NB4 (cell line): ENCODE measurements around a stretch of chr5.

DNA sequence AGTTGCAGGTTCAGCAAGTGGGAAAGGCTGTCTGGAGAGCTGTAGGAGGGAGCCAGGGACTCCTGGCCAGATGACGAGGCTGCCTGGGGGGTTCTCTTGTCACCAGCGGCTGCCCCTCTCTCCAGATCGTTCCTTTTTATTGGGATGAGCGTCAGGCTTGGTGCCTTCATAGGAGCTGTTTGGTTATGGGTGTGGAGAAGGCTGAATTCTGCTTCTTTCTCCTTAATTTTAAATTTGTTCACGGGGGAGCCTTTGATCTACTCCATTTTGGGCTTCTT, 17.2 kb downstream of the SPRY4 start:
- RRBS = no CpG with 5 or more reads among the region's 5 CpGs

GRCh38 chr5:142323825-142324937, 640 bp downstream of the SPRY4 start:
- RRBS = 1% methylated on average over 15 of the region's 80 CpGs

DNA sequence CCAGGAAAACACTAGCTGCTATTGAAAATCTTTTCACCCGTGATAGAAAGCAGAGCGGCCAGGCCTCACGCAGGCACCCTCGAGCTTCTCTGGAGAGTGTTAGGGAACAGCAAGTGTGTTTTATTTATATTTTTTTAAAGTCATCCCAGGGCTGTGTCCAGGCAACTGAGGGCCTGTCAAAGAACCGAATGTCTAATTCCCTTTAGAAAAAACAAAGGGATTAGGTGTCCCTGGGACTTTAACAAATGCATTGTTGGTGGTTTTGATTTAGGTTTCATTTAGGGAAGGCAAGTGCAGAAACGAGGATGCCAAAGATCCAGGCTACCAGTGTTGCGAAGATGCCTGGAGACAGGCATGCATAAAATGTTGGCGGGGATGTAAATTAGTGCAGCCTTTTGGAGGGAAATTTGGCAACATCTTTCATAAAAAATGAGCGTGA, 51.2 kb upstream of the SPRY4 start:
- RRBS = no CpG with 5 or more reads among the region's 9 CpGs

DNA sequence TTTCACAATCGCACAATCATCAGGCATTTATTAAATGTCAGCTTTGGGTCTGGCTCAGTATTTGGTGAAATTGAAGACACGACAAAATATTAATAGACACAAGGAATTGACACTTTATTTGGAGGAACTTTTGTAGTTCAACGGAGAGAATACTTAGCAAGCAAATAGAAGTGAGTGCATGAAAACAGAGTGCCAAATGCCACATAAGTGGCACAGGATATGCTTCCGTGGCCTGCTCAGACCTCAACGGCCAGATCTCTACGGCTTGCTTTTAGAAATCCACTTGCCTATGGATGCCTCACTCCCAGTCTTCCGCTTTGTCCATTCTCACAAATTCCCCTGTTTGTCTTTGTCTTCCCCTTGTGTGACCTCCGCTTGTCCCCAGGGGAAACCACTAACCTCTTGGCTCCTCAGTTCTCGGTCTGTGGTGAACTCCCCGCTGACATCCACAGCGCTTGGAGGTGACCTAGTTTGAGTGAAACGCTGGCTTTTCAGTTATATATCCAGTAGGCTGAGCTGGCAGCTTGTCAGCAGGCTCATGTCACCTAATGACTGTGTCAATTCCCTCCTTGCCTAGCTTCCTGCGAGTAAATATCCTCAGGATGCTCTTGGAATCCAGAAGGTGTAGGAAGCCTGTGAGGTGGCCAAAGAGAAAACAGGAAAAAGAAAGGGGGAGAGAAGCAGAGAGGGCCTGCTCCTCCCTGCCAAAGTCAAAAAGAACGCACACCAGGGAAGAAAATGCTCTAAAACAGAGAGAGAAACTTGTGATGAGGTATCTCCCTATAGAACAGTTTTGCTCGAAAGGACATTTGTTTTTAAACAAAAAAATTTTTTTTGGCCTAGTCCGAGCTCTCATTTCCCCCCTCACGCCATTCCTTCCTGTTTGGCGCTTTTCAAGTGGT, 101.4 kb upstream of the SPRY4 start:
- RRBS = no CpG with 5 or more reads among the region's 18 CpGs

GRCh38 chr5:142507262-142508264, 178.3 kb downstream of the FGF1 start:
- RRBS = no CpG with 5 or more reads among the region's 19 CpGs

DNA sequence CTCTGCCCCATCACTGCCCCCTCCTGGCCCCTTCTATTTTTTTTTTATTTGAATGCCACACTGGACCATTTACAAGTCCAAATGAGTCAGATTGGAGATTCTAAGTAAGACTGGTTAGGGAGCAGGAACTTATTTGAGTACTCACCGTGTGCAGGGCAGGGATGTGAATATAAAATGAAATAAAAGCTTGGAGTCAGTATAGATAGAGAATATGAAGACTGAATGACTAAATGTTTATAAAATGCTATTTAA, 137.0 kb downstream of the FGF1 start:
- RRBS = no CpG with 5 or more reads among the region's 1 CpG

- RRBS = 72% methylated on average over 4 of the region's 31 CpGs
These were observed 134.3 kb downstream of the FGF1 start for GRCh38 chr5:142551360-142552159.

DNA sequence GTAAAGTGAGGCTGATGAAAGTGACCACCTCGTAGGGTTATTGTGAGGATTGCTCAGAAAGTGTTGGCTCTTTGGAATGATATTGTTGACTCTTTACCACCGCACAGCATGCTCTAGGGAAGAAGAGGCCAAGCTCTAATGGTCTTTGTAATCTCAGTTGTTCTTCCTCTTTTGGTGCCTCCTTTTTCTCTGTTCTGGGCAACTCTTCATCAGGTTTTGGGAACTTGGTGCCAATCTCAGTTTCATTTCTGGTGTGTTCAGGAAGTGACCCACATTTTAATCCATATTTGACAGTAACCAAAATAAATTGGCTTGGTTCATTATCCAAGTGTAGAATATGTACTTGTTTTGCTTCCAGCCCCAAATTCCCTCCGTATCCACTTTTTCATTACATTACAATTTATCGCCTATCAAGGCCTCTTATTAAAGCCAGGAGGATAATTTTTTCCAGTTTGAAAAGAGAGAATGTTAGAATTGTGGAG, 25.1 kb downstream of the ARHGAP26 start:
- RRBS = no CpG with 5 or more reads among the region's 4 CpGs

GRCh38 chr5:142798105-142799106, 28.2 kb downstream of the ARHGAP26 start:
- RRBS = no CpG with 5 or more reads among the region's 6 CpGs

DNA sequence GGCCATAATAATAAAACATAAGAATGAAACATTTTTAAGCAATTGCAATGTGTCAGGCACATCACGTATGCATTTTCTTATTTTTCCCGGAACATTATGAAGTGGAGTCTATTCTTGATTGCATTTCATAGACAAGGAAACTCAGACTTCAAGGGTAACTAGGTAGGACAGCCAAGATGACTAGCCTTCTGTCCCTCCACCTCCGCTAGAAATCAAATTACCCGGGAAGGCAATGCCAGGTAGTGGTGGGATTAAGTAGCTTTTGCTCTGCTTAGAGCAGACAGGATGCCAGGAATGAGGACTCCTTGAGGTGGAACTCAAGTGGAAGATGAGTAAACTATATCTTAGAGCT, 50.5 kb downstream of the ARHGAP26 start:
- RRBS = no CpG with 5 or more reads among the region's 4 CpGs

GRCh38 chr5:142825179-142826029, 55.2 kb downstream of the ARHGAP26 start:
- RRBS = no CpG with 5 or more reads among the region's 12 CpGs

- RRBS = no CpG with 5 or more reads among the region's 1 CpG
These were observed 56.4 kb downstream of the ARHGAP26 start for GRCh38 chr5:142826638-142826927.

GRCh38 chr5:142845053-142846033, 75.2 kb downstream of the ARHGAP26 start:
- RRBS = no CpG with 5 or more reads among the region's 8 CpGs

GRCh38 chr5:142857263-142857772, 87.1 kb downstream of the ARHGAP26 start:
- RRBS = no CpG with 5 or more reads among the region's 4 CpGs

DNA sequence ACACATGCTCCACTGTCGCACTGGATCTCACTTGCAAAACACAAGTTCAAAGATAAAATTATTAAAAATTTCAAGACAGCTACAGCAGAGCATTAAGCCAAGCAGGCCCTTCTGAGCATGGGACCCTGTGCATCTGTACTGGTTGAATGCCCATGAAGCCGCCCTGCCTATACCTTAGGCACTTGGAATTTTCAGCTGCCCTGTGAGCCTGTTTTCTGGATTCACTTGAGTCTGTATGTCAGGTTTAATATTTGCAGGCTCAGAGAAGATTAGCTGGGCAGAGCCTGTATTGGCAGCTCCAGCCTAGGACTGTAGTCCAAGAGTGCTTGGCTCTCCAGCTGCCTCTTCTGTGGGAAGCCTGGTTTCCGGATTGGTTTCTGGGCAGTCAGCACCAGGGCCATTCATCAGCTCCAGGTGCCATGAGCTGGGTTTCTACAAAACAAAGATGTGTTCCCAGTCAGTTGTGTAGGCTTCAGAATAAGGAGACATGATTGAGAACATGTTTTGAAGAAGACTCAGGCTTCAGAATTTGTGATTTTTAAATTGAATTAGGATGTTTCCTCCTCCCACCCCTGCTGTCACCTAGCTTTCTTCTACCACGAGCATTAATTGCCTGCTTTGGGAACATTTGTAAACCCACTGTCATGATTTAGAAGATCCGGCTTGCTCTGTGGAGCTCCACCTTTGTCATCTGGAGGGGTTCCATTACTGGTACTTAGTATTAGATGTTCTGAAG, 90.1 kb downstream of the ARHGAP26 start:
- RRBS = no CpG with 5 or more reads among the region's 5 CpGs

DNA sequence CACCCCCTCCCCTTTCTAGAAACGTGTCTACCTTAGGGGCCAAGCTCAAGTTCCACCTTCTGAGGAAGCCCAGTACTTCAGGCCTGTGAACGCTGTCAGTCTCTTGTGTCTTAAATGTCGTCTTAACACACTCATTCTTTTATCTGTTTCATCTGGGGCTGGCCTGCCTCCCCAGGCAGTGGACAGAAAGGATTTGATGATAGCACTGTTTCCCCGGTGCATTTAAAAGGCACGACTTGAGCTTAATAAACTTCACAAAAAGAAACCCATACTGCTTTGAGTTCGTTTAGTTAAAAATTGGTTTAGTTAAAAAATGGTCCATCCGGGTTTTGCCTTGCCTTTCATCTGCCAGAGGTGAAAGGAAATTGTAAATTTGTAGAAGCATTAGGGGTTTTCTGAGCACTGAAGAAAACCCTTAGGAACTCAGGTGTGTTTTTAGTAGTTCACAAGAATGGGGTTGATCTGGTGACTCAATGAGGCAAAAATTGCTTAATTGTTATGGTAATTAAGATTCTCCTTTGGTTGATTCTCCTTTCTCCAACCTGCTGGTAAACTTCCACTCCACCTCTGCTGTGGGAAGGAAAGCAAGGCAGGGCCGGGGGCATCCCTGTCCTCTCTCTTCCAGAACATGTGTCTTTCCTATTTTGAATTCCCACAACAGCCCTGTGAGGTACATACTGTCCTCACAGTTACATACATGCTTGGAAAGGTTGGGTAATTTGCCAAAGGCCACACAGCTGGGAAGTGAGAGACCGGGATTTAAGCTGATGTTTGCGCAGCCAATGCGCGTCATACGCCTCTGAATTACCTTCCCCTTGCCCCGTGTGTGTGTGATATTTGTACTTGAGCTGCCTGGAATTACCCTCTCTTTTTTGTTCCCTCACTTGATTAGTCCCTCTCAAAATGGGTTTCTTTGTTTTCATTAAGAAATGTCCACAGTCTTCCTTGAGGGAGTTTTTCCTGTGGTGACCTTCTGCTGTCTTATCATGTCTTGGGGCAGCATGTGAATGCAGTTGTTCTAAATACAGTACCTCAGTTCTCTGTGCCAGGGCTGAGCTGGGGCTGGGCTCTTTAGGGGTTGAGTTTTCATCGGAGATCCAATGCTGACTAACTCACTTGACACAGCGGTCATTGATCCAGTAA, 94.3 kb downstream of the ARHGAP26 start:
- RRBS = 100% methylated on average over 1 of the region's 16 CpGs

DNA sequence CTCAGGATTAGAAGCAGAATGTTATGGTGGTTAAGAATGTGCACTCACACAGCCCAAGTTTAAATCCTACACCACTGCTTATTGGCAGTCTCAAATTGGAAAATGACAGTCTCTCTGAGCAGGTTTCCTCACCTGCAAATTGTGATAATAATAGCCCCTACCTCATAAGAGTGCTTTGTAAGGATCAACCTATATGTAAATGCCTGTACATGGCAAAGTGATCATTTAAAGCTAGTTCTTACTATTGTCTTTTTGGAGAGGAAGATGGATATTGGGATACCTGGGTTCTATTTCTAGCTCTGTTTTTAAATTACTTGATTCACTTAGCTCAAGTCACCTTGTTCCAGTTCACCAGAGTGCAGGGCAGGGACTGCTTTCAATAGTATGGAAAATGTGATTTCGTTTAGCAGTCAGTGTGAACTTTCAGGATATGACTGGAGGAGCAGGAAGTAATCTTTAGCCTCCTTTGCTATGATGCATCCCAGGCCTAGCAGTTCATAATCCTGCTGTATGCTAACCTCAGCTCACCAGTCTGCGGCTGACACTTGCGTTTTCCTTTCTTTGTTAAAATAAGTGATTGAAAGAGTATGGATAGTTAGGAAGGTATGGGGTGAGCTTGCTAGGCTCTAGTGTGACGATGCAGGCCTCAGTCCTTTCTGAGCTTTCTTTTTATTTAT, 169.6 kb downstream of the ARHGAP26 start:
- RRBS = no CpG with 5 or more reads among the region's 4 CpGs

- RRBS = no CpG with 5 or more reads among the region's 3 CpGs
These were observed 244.7 kb downstream of the NR3C1 start for GRCh38 chr5:143158667-143159370.

DNA sequence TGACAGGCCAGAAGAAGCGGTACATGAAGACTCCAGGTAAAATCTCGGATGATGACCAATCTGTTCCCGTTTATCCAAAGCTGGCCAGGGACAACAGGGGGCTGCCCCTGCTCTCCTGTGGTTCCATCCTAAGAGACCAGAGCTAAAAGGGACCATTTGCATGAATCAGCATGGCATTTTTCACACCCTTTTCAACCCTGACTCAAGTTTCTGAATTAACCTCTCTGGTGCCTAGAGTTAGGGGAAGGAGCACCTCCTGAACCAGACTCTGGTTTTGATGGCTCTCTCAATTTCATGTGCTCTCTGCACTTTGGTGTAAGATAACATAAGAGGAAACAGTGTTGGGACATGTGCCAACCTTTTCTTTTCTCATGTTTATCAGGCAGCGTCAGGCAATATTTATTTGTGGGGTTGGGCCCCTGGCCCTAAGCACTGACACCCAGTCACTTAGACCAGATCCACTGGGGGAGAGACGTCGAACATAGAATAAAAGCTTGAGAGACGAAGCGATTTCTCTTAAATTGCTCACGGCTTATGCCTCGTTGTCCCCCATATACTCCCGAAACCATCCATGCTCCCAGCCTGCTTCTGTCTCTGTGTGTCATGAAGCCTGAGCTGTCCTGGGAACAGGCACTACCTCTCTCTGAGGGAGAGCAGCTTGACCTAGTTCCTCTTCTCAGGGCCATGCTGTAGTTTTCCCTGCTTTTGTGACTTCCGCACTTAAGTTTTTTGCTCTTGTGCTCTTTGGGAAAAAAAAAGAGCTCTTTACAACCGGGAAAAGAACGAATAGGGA, 195.9 kb downstream of the NR3C1 start:
- RRBS = no CpG with 5 or more reads among the region's 14 CpGs

DNA sequence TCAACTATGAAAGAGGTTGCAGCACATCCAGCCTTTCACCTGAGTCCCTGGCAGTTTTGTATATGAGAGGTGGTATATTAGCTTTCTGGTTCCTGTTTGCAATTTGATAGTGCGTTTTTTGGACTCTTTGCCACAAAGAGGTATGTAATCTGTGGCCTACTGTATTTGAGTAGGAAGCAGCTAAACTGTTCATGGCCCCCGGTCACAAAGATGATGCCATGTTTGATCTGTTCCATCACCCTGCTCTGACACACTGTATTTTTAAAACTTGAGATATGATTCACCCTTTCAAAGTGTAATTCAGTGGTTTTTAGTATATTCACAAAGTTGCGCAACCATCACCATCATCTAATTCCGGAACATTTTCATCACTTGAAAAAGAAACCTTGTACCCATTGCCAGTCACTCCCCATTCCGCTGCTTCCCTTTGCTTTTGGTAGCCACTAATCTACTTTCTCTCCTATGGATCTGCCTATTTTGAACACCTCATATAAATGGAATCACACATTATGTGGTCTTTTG, 141.8 kb downstream of the NR3C1 start:
- RRBS = no CpG with 5 or more reads among the region's 5 CpGs